ENCODE measurements around a stretch of chr12.

GRCh38 chr12:47212372-47212925 lies 132.7 kb upstream of the AMIGO2 start:
- RRBS, result no CpG with 5 or more reads among the region's 4 CpGs

GRCh38 chr12:47223354-47224171 lies 143.8 kb upstream of the AMIGO2 start:
- RRBS, result no CpG with 5 or more reads among the region's 9 CpGs

- RRBS, result no CpG with 5 or more reads among the region's 9 CpGs
Measured at GRCh38 chr12:47231470-47232081, 151.8 kb upstream of the AMIGO2 start.

GRCh38 chr12:47267763-47268141 lies 188.0 kb upstream of the AMIGO2 start:
- RRBS, result no CpG with 5 or more reads among the region's 4 CpGs

- RRBS, result no CpG with 5 or more reads among the region's 4 CpGs
Measured at GRCh38 chr12:47359684-47360144, 280.0 kb upstream of the AMIGO2 start.

GRCh38 chr12:47362046-47362605 lies 282.4 kb upstream of the AMIGO2 start:
- RRBS, result no CpG with 5 or more reads among the region's 2 CpGs

DNA sequence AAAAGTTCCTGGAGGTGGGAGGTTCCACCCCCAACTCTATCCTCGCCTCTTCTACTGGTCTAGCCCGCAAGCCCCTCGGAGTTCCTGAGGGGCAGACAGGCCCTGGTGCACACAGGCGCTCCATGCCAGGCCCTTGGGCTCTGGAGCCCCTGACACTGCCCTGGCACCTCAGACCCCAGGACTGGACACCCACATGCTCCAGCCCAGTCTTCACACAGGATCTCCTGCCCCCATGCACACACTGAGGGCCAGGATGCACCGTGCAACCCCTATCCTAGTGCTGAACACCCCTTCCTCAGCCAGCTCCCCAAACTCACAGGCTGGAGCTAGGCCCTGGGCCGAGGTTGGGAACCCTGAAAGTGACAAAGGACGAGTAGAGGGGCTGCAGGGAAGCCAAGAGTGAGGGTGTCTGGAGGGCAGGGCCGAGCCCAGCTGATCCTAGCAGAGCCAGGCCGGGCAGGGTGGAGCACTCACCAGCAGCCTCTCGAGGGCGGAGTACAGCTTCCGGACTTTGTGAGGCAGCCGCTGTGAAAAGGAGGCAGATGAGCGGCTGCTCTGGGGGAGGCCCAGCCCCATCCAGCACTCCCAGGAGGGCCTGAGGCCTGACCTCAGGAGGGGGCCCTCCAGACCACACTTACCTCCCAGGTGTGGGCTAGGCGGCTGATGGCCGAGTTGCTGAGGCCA lies 14.5 kb upstream of the ENDOU start:
- RRBS, result 59% methylated on average over 4 of the region's 16 CpGs

DNA sequence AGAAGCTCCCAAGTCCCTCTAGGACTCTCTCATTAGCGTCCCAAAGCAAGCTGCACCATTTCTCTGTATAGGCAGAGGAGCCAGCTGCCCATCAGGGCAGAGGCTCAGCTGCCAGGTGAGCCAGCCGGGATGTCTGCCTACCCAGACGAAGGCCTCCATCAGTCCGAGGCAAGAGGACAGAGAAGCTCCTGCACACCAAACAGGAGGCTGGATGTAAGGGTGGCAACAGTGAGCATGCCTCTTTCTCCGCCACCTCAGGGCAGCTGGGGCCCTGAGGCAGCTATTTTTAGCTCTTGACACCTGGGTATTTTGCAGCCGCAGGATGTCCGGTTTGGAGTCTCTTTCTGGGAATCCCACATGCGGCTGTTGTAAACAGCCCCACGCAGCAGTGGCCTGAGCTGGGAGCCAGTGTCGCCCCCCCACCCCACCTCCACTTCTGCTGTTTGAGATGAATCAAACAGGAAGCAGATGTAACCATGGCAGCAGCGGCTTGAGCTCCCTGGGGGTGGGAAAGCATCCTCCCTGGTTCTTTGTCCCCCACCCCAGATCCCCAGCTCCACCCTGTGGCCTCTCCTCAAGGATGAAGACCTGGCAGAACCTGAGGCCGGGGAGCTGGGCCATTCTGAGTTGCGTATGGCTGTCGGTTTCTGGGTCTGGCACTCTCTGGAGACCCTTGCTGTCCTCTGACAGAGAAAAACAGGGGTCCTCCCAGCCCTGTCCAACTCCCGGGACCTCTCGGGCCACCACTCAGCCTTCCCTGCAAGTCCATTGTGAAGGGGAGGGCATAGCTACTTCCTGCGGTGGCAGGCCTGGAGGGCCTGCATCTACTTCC lies 11.6 kb downstream of the HDAC7 start:
- RRBS, result no CpG with 5 or more reads among the region's 17 CpGs

- RRBS, result no CpG with 5 or more reads among the region's 6 CpGs
Measured at GRCh38 chr12:47822259-47823012, 2.7 kb upstream of the HDAC7 start.

DNA sequence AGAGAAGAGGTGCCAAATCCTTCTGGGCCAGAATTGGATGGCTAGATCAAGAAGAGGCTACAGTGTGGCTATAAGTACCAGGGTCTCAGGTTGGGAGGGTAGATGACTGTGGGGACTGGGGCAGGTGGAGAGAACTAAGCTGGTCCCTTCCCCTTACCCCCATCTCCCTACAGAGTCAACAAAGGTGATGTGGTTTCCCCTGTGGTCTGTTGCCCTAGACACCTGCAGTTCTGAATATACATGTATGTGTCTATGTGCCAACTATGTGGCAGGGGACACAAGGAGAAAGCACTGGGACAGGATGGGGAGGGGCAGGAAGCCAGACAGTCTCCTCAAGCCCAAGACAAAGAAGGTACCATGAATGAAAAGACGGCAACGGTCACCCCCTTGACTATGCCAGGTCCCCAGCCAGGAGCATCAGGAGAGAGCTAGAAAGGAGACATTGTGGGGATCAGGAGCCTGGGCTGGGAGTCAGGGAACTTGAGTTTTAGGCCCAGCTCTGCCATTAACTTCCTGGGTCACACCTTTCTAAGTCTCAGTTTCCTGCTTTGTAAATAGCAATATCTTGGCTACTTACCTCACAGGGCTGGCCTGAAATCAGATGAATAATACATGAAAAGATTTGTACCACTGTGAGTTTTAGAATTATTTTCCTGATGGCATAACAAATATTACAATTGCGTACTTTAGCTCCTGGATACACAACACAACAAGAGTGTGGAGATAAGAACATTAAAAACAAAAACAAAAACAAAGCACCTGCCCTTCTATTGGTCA lies 4.6 kb upstream of the HDAC7 start:
- RRBS, result no CpG with 5 or more reads among the region's 3 CpGs

- RRBS, result no CpG with 5 or more reads among the region's 8 CpGs
Measured at GRCh38 chr12:47874361-47875303, 30.2 kb downstream of the VDR start.

DNA sequence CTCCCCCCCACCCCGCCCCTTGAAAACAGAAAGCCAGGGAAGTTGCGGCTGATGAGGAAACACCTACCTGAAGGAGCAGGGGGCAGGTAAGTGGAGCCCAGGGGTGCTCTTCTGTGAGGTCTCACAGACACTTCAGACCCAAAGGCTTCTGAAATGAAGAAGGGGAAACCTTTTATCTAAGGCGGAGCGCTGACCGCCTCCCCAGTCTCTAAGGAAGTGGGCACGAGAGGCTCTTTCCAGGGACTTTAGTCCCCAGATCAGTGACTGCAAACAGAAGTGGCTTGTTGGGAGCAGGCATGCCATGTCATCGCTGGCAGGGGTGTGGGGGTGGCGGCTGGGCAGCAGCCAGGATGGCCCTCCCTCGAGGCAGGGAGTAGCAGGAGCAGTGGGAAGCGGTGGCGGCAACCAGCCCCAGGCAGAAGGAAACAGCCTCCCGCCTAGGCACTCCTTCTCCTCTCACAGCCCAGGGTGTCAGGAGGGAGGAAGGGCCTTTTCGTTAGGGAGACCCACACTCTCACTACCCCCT lies 22.1 kb downstream of the VDR start:
- RRBS, result no CpG with 5 or more reads among the region's 13 CpGs

DNA sequence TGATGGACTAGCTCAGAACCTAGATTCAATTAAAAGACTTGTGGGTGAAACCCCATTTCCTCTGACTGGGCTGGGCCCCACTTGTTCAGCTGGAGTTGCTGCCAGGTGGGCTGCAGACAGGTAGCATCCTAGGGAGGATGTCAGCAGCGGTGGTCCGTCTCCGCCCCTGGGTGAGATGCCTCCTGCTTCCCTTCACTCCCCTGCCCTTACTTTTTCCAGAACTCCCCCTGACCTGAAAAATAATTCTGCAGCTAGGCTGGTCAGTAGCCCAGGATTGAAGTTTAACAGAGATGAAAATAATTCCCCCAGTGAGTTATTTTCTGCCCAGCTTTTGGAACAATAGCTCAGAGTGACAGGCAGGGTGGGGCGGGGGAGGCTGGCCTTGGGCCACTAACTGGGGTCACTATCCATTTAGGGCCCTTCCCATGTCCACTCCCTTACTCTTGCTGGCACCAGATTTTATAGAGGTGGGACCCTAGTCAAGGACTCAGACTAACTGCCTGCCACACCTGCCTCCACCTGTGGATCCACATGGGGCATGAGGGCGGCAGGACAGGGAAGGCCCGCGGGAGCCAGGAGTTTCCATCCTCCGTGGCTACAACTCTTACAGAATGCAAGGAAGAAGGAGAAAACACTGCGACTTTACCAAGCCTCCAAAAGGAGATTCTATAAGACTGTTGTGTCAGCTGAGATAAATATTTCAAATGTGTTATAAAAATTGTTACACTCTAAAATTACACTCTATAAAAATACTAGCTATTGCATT lies 10.2 kb downstream of the VDR start:
- RRBS, result no CpG with 5 or more reads among the region's 9 CpGs

GRCh38 chr12:48021674-48022409 lies 17.6 kb upstream of the COL2A1 start:
- RRBS, result 59% methylated on average over 2 of the region's 8 CpGs

GRCh38 chr12:48137436-48137831 lies 18.3 kb downstream of the PFKM start:
- RRBS, result no CpG with 5 or more reads among the region's 3 CpGs

- RRBS, result no CpG with 5 or more reads among the region's 10 CpGs
Measured at GRCh38 chr12:48202790-48203274, 260 bp downstream of the OR10AD1 start.

- RRBS, result no CpG with 5 or more reads among the region's 34 CpGs
Measured at GRCh38 chr12:48775684-48776780, 12.9 kb downstream of the ADCY6 start.

GRCh38 chr12:48853068-48853692 lies 1.2 kb upstream of the DDX23 start:
- RRBS, result no CpG with 5 or more reads among the region's 9 CpGs

DNA sequence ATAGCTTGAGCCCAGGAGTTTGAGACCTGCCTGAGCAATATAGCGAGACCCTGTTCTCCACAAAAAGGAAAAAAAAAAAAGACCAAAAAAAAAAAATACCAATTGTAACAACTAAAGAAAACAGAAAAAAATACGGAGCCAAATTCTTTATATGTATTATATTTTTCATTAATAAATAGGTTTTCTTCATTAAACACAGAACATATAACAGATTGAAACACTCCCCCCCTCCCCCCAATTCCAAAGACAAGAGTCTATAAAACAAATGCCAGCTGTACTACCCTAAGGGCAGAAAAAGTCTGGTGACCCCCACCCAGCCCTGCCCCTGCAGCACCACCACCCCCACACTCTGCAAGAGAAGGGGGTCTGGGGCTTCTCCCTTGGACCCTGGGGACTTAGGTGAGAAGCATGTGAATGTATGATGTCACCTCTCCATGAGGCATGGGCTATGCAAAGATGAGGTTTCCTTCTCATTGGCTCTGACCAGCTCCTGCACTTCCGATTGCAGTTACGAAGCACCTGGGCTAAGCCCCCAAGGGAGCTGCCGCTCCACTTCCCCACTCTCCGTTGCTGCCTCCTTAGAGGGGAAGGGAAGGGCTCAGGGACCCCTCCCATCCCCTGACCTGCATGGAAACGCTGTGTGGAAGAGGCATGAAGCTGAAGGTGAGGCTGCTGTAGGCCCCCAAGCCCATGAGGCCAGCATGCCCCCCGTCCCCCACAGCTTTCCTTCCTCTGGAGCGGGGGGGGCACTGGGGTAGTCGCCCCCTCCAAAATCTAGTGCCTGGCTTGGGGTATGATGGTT lies 5.2 kb upstream of the DDX23 start:
- RRBS, result no CpG with 5 or more reads among the region's 10 CpGs

GRCh38 chr12:48861733-48862175 lies 3.9 kb downstream of the RND1 start:
- RRBS, result no CpG with 5 or more reads among the region's 10 CpGs

All from Jurkat, Clone E6-1 (cell line).